ENCODE measurements around the gene BUB1.

DNA sequence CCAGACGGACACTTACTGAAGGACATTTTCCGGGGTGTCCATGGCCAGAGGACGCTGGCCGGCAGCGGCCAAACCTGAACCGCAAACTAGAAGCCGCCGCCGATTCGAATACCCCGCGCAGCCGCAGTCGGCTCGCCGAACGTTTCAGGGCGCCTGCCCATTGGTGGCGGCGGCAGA is at the start of gene BUB1:
TSS of gene BUB1 (minus strand) at position 110 of the 177 bp plus-strand sequence.
- PRO-cap: bidirectional peak, plus-strand start outside the sequence, minus-strand start at position 110 of the sequence

DNA sequence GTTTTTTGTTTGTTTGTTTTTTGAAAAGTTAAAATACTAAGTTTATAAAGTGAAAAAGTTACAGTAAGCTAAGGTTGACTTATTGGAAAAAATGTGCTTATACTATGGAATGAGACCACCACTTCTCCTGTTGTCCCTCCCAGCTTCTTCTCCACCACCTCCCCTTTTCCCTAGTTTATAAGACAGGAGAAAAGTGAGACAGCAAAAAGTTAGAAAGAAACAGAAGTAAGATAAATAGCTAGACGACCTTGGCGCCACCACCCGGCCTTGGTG is 1.3 kb upstream of the BUB1 start:
- PRO-cap: no peak

GRCh38 chr2:111030125-111030596 is 90.6 kb upstream of the BCL2L11 start:
- PRO-cap: no peak

GRCh38 chr2:111068433-111068861 is 52.3 kb upstream of the BCL2L11 start:
- PRO-cap: no peak

DNA sequence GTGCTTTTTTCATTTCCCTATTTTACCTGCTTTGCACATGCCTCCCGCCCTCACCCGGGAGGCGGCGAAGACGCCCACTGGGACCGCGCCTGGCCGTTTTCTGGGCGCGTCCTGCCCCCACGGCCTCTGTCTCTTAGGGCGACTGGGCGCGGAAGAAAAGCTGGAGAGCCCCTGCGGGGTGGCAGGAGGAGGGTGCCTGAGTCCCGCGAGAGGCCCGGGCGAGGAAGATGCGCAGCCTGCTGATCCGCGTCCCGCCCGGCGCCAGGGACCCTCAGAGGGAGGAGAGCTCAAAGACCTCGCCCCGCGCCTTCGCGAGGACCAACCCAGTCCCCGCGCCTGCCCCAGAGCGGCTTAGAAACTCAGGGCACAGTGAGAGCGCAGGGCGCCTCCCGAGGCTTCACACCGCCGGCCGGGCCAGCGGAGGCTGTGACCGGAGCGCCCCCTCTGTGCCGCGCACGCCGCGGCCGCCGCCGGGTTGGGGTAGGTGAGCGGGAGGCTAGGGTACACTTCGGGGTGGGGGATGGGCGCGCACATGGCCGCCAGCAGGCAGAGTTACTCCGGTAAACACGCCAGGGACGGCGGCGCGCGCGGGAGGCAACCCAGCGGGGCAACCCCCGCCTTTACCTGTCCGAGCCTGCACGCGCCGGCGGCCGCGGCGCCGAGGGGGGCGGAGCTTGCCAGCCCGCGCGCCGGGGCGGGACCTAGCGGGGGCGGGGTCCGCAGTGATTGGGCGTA is 416 bp upstream of the BCL2L11 start:
- PRO-cap: bidirectional peak, plus-strand start outside the sequence, minus-strand start at position 636 of the sequence

DNA sequence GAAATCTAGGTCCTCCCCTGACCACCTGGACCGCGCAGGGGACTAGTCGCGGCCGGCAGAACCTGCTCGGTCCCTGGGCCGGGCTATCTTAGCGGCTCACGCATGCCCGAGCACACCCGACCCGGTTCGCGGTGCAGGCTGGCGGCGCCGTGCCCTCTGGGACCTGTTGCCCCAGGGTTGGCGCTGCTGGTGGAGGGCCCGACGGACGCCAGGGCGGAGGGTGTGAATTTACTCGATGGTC is 1.0 kb downstream of the BCL2L11 start:
- PRO-cap: no peak

GRCh38 chr2:111185170-111186244 is 64.8 kb downstream of the BCL2L11 start:
- PRO-cap: no peak

- PRO-cap: no peak
Observed at GRCh38 chr2:111414030-111414235, 293.2 kb downstream of the BCL2L11 start.

GRCh38 chr2:111491251-111491794 is 370.6 kb downstream of the BCL2L11 start:
- PRO-cap: no peak

DNA sequence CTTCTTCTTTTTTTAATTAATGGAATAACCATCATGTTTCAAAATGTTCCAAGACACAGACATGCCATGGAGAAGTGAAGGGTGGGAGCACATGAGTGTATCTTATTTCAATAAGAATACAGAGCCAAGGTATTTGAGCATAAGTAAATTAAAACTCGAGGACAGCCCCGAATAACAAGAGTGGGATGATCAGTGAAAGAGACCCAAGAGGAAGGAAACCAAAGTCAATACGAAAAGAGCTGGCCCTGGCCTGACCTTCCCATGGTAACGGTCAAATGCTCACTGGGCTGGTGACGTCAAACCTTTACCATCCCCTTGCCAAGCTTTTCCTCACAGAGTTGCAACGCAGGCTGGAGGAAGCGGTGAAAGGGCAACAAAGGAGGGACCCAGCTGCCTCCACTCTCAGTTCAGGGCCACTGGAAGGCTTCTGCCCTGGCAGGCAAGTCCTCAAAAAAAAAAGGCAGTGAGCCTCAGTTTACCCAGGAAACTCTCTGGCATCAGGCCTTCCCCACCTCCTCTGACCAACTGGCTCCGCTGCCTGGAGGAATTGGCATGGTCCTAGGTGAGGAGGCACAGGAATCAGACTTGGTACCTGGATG is 212.6 kb downstream of the ANAPC1 start:
- PRO-cap: no peak

DNA sequence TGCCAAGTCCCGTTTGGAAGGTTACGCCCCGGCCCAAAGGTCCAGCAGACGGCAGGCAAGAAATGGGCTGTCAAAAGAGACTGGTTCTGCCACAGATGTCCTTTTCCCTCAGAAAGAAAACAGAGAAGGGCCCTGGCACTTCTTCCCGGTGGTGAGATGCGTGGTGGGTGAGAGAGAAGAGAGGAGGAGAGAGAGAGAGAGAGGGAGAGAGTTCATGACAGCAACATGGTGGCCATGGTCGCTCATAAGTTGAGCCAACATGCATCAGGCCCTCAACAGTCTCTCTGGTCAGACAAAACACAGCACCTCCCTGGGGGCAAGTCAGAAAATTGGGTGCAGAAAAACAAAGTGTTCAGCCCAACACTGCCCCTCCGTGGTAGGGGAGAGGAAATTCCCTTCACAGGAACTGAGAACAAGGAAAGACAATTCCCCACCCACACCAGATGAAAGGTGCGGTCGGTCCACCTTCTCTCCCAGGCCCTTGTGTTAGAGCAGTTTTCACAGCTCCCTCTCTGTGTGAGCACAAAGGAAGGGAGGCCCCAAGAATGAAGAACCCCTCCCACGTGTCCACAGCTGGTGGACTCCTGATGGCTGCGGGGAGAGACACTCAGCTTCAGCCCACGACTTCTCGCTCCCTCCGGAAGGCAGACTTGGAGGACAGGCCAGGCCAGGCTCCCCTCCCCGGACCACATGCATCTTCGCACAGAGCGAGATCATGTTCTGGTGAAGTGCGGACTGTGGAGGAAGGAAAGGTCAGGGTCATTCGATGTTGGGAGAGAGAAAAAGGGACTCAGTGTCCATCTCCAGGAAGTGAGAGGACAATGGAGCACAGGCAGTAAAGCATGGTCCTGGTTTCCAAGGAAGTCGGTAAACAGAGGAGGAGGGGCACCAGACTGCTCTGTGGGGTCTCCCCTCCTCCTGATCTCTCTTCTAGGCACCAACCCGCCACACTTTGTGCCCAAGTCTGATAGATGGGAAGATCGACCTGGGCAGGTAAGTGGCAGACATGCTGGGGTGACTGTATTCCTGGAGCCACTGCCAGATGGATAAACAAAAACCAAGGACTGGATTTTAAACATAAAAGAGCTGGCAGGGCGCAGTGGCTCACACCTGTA is 181.7 kb downstream of the ANAPC1 start:
- PRO-cap: no peak

DNA sequence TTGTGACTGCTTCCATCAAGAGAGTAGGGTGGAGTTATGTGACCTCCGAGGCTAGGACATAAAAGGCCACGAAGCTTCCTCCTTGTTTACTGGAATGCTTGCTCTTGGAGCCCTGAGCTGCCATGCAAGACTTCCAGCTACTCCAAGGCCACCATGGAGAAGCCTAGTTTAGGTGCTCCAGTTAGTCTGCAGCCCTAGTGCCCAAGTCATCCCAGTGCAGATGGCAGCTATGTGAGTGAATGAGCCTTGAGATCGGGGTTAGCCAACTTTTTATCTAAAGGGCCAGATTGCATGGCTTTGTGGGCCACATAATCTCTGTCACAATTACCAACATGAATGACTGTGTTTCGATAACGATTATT is 2.3 kb upstream of the MERTK start:
- PRO-cap: no peak

- PRO-cap: unidirectional peak, plus-strand start at chr2:111898019
Observed at GRCh38 chr2:111897735-111898175, 652 bp upstream of the MERTK start.

- PRO-cap: bidirectional peak, plus-strand start at chr2:111898607, minus-strand start at chr2:111898310
Observed at GRCh38 chr2:111898176-111898392, 323 bp upstream of the MERTK start.

DNA sequence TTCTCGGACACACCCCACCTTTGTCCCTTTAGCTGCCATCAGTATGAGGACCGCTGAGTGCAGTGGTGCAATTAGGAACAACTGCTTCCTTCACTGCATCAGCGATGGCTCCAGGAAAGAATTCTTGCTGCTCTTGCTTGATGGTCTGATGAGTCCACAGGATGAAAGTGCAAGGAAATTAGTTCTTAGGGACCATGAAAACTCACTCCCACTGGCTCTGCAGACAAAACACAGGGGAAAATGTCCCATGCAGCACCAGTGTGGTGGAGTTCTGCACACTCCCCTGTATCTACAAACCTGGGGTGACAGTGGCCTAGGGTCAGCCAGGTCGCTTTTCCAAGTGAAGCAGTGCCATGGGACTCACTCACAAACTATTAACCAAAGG is 44.0 kb upstream of the TMEM87B start:
- PRO-cap: no peak

- PRO-cap: bidirectional peak, plus-strand start at chr2:112055295, minus-strand start at chr2:112055050
Observed at GRCh38 chr2:112054907-112055106, 262 bp upstream of the TMEM87B start.

DNA sequence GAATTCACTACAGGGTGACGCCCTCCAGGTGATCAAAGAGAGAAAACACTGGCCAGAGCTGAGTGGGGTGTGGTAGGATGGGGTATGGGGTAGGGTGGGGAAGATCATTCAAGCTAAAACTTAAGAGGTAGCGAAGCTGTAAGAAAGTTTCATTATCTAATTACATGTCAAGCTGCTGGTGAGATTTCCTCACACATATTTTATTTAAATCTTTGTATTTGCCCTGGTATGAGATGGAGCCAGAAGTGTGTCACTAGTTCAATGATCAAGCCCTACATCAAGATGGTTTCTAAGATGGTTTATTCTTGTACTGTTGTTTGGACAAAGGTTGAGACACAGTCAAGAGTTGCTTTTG is 50.3 kb downstream of the FBLN7 start:
- PRO-cap: no peak

- PRO-cap: no peak
Observed at GRCh38 chr2:112296616-112297041, 21.2 kb downstream of the ZC3H6 start.

- PRO-cap: no peak
Observed at GRCh38 chr2:112299580-112299983, 24.2 kb downstream of the ZC3H6 start.

GRCh38 chr2:112314753-112315408 is 39.5 kb downstream of the ZC3H6 start:
- PRO-cap: no peak

Measured in osteocyte (in vitro differentiated cells).